Hematopoietic multipotent progenitor cell (in vitro differentiated cells): ENCODE data around the genes CDC27 and SCRN2.

DNA sequence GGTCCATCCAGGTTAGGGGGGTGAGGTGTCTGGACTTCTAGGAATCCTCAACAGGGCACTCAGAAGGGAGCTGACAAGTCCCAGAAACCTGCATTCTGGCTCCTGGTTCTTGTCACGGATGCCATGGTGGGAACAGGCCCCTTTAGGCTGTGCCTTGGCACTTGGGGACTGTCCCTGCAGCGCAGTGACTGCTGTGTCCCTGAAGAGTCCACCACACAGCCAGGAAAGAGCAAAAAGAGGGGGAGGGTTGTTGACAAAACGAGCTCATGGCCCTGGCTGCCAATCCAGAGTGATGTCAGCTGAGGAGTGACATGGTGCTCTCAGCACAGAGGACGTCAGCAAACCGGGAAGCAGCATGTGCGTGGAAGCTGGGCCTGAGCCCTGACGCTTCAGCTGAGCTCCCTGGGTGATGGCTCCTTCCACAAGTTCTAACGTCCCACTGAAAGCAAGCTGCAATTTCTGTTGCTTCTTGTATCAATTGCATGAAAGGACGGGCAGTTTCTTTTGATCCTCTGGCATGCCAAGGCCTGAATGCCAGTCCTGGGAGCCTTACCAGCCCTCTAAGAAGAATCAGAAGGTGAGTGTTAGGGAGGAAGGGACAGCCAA, 14.5 kb upstream of the WNT3 start:
- CAGE, long polyA plus RNA: no peak

GRCh38 chr17:46928933-46929402, 6.0 kb downstream of the GOSR2 start:
- CAGE, long polyA plus RNA: no peak

DNA sequence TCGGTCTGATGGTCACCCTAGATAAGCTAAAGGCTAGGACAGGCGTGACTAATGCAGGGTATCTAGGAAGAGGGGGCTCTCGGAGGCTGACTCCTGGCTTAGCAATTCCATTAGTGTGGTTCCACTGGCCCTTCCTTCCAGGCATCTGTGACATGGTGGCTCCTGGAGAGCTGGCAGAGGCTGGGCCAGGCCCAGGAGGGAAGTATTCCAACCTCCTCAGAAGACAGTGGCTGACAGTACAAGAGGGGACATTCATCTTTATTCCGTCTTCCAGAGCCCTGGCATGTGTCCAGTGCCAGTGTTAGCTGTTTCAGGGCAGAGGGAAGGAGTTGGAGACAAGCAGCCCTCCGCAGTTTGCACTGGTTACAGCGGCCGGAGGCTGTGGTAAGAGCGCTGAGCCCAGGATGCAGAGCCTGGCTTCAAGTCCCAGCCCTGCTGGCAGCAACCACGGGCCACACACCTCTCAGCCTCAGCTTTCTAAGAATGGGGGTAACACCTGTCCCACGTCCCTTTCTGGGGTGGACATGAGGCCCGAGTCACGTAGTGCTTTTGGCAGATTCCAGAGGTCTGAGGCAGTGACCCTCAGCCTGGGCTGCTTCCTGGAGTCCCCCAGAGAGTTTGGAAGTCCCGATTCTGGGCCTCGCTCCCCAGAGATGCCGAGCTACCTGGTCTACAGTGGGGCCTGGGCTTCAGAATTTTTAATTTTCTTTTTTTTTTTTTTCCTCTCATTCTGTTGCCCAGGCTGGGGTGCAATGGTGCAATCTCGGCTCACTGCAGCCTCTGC, 21.1 kb downstream of the GOSR2 start:
- CAGE, long polyA plus RNA: no peak

DNA sequence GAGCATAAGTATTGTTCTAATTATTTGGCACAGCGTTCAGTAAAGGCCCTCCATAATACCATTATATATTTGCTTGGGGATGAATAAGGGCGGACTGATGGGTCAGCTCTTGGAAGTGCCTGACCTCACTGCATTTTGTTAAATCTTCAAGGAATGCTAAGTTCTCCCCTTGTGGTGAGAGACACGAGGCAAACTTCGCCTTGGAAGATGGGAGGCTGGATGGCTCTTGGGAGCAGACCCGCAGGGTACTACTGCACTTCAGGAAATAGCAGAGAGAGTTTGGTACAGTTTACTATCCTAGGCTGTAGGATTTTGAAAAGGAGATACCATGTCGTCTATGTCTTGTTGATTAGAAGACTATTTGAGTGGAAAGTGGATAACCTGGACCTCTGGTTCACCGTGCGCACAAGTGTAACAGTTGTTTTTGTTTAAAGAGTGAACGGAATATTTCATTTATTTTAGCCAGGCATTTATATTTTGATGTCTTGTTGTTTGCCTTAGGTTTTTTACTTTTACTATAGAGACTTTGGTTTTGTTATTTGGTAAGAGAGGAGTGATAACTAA, 87.1 kb upstream of the RPRML start:
- CAGE, long polyA plus RNA: no peak

- CAGE, long polyA plus RNA: start-site peak on the minus strand at chr17:47189247-47189275, 156 reads
Measured at GRCh38 chr17:47188638-47189389, at the start of gene CDC27. TSS of gene CDC27 (minus strand) at chr17:47189295.

DNA sequence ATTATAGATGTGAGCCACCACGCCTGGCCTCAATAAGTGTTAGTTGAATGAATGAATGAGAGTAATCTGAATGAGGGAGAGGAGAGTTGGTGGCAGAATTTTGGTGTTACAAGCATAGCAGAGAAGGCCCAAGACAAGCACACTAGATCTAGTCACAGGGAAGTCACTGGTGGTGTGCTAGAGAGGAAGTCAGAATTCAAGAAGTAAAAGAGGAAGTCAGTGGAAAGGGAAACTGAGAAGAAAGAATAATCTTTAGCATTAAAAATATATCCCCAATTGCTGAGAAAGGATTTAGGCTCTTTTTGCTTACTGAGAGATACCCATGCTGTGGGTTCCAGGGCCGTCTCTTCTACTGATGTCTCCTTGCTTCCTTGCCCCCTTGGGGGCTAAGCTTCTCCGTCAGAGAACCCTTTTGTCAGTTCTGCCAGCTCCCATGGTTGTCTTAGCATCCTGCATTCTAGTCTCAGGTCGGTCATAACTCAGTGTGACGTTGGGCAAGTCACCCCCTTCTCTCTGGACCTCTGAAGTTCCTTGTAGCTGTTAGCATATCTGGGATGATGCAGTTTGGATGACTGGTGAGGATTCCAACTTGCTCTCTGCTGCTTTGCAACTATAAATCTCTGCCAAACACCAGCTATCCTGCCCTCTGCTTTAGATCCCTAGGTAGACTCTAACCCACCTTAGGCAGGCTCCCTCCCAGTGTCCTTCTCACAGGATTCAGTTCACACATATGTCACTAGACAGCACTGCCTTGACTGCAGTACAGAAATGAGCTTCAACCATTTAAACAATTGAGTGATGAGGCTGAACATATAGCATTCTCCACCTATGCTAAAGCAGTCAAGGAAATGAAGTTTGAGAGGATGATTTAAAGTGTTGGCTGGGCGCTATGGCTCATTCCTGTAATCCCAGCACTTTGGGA, 8.9 kb upstream of the MYL4 start:
- CAGE, long polyA plus RNA: no peak

DNA sequence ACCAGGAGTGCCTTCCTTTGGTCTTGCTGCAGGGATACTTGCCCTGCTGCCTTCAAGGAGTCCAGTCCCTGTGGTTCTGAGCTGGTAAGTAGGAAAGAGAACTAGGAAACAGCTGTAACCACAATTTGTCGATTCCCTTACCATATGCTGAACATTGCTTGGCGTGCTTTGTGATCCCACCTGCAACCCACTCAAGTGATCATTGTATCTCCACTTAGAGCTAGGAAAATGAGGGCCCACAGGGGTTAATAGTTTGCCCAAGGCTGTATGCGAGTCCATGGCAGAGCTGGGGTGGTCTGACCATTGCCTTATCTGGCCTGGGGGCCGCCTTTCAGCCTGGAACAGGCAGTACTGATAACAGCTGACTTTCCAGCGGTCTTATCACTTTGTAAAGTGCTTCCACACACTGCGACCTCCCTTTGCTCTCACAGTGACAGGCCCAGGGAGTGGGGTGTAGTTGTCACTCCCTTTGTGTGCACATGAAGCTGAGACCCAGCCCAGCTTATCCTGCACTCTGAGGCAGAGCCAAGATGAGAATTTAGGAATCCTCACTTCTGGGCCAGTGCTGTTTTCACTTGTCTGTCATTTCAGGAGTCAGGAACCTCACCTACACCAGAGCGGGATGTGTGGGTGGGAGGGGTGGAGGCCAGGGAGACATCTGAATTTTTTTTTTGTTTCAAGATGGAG, 9.8 kb downstream of the MYL4 start:
- CAGE, long polyA plus RNA: no peak

DNA sequence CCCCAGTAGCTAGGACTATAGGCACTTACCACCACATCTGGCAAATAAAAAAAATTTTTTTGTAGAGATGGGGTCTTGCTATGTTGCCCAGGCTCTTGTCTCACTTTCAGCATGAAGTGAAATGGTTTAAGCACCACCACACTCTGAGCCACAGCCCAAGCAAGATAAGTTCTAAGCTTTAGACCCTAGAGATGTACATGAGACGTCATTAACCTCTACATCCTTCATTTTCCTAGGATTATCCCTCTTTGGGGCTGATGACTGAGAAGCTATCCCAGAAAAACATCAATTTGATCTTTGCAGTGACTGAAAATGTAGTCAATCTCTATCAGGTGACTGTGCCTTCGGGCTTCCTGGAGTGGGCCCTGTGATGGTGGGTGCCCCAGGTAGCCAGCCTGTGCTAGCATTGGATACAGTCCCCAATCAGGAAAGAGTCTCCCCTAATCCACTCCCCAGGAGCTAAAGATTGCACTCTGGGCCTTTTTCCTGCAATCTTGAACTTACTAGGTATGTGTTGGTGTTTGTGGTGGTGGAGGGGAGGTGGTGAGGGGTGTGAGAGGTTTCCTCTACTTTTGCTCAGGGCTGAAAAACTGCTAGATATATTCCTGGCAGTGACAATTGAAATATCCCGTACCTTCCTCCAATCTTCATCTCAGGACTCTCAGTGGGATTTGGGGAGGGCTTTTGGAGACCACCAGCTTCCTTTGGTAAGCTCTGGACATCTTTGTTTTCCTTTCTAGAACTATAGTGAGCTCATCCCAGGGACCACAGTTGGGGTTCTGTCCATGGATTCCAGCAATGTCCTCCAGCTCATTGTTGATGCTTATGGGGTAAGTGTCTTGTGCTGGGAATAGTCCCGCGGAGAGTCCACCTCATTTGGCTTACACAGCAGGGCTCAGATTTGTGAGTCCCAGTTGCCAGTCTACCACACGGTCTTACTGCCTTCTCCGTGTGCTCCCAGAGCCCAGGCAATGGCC, 34.0 kb upstream of the EFCAB13 start:
- CAGE, long polyA plus RNA: no peak

DNA sequence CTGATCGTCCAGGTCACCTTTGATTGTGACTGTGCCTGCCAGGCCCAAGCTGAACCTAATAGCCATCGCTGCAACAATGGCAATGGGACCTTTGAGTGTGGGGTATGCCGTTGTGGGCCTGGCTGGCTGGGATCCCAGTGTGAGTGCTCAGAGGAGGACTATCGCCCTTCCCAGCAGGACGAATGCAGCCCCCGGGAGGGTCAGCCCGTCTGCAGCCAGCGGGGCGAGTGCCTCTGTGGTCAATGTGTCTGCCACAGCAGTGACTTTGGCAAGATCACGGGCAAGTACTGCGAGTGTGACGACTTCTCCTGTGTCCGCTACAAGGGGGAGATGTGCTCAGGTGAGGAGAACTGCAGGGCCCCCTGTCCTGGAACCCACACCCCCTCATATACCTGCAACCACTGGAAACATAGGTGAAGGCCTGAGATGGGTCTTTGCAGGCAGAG, 31.5 kb upstream of the EFCAB13 start:
- CAGE, long polyA plus RNA: no peak

GRCh38 chr17:47618644-47619310, 30.9 kb upstream of the KPNB1 start:
- CAGE, long polyA plus RNA: no peak

GRCh38 chr17:47669118-47670002, 19.6 kb downstream of the KPNB1 start:
- CAGE, long polyA plus RNA: no peak

DNA sequence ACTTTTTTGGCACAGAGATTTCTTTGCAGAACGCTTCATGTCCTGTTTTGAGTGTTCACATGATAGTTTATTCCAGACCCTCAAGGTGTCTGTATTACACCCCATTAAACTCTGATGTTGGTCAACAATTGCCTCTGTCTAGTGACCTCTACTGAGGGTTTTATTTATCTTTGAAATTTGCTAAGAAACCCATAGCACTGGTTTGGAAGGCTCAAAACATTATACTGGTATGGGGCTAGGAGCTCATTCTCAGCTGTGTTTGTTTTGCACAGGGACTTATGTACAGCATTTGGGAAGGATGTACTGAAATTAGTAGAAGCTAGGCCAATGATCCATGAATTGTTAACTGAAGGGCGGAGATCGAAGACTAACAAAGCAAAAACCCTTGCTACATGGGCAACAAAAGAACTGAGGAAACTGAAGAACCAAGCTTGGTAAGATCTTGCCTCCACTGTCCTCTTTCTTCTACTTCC, 13.7 kb upstream of the TBKBP1 start:
- CAGE, long polyA plus RNA: no peak

- CAGE, long polyA plus RNA: no peak
Measured at GRCh38 chr17:47840505-47841623, at the start of gene SCRN2. TSS of gene SCRN2 (minus strand) at chr17:47841273.

- CAGE, long polyA plus RNA: no peak
Measured at GRCh38 chr17:47901930-47902490, 6.0 kb downstream of the SP2 start.

DNA sequence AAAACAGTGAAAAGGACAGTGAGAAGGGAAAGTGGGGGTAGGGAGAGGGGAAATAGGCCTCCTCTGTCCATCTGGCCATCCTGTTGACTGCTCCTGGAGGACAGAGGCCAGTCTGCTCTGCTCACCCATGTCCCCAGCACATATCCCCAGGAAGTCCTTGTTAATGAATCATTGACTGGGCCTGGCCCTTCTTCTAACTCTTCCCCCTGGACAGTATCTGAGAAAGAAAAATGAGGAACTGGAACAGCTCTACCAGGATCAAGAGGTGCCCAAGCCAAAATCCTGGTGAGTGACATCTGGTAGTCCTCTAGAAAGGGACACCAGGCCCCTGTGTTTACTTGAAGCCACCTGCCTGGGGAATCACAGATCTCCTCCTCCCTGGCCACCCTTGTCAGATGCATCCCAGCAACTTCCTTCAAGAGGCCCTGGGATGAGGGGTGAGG, 4.8 kb downstream of the PNPO start:
- CAGE, long polyA plus RNA: no peak

GRCh38 chr17:47967532-47968186, 3.3 kb upstream of the CDK5RAP3 start:
- CAGE, long polyA plus RNA: no peak

- CAGE, long polyA plus RNA: no peak
Measured at GRCh38 chr17:48122845-48123352, 15.3 kb downstream of the SNX11 start.

DNA sequence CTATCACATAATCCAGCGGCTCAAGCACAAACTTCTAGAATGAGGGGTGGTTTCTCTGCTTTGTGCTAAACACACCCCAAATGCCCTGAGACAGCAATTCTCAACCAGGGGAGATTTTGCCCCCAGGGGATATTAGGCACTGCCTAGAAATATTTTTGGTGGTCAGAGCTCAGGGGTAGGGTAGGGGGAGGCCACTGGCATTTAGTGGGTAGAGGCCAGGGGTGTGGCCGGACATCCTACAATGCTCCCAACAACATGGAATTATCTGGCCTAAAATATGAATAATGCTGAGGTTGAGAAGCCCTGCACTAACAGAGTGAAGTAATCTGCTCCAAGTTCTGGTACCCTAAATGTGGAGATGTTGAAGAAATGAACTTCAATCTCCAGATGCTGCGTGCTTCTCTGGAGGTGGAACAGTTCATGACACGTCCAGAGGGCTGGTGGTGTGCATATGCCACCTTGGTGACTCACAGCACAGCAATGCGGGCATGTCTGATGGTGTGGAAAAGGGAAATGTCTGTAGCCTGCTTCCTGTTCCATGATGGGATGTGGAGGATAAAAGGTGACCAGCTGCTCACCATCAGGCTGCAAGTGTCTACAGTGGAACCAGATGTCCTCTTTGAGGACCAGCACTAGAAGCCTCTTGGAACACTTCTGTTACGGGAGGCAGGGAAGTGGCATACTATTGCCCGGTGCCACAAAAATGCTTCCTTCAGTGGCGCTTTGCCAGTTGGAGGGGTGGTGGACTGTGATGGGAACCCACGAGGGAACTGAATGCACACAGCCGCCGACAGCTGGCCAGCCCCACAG, 19.7 kb downstream of the SNX11 start:
- CAGE, long polyA plus RNA: no peak

- CAGE, long polyA plus RNA: no peak
Measured at GRCh38 chr17:48162201-48162748, 54.7 kb downstream of the SNX11 start.

DNA sequence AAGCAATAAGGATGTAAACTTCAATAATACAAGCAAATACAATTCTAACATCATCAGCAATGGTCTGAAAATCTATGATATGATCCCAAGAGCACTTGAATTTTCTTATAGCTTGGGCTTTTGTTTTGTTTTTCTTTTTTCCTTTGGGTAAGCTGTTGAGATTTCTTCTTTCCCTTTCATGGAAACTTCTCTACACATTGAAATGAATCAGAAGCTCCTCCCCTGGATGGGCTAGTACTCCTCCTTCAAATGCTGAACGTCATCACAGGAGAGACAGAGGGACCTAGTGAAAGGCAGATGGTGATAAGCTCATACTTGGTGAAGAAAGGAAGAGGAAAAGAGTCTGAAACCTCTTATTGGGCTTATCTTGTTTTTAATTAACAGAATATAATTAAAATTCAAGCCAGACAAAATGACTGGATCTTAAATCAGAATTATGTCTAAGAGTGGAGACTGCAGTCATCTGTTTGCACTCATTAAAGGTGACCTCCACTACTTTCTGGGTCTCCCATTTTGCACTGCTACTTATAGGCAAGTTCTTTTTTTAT, 147.3 kb downstream of the SNX11 start:
- CAGE, long polyA plus RNA: no peak